Ureter (tissue), 1 donor: ENCODE measurements around the genes PNPLA7 and MRPL41.

GRCh38 chr9:137549656-137550647, at the start of gene PNPLA7:
Gene PNPLA7, minus strand, starts transcription at chr9:137550402.
- PRO-cap, result bidirectional peak, plus-strand start at chr9:137550496, minus-strand start at chr9:137550423

- PRO-cap, result bidirectional peak, plus-strand start at chr9:137551898, minus-strand start at chr9:137551776
Measured at GRCh38 chr9:137551721-137552396, at the start of gene MRPL41. Gene MRPL41, plus strand, starts transcription at chr9:137551879.

- PRO-cap, result no peak
Measured at GRCh38 chr9:137554536-137555705, 3.2 kb downstream of the MRPL41 start.

GRCh38 chr9:137606890-137607616, 1.6 kb downstream of the ARRDC1 start:
- PRO-cap, result no peak

- PRO-cap, result no peak
Measured at GRCh38 chr9:137621085-137621384, 2.2 kb downstream of the EHMT1 start.

- PRO-cap, result no peak
Measured at GRCh38 chr9:137666912-137667588, 48.2 kb downstream of the EHMT1 start.

- PRO-cap, result no peak
Measured at GRCh38 chr9:137694888-137695518, 76.2 kb downstream of the EHMT1 start.

DNA sequence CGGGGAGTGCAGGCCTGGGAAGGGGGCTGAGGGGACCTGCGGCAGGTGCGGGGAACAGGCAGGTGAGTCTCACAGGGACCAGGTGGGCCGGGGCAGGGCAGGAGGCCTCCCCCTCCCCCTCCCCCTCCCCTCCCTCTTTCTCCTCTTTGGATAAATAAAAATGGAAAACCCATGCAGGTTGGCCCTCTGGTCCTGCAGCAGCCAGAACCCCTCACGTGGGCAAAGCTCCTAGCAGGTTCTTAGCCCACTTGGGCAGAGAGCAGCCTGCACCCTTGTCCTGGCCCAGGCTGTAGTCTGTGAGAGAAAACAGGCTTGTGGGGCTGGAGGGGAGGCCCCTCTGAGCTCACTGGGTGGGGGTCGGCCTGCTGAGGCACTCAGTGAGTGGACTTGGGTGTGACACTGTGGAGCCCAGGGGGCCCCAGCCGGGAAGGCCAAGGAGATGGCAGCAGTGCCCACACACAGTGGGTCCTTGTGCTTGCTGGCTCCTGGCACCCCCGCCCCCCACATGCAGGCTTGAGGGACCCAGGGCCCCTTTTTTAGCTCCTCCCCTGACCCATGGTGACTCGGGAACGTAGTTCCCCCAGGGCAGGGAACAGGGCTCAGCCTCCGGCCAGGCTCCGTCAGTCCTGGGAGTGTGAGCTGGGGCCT, 39.9 kb upstream of the CACNA1B start:
- PRO-cap, result no peak

DNA sequence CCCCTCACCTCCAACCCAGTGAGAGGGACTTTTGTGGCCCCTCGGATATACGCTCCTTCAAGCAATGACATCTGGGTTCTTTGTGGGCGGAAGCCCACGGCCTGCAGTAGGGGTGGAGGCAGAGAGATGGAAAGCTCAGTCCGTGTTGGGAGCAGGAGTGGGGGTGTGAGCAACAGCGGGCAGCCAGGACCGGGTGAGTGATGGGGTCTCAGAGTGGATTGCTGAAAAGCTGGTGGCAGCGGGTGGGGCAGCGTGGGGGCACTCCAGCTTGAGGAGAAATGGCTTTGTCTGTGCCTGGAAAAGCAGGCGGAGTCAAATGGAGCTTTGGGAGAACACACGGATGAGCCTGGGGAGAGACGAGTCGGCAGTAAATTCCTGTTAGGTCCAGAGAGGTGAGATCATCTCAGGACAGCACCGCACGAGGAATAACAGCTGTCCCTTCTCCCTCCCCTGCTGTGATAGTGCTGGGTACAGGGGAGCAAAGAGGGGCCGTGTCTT, 42.1 kb downstream of the CACNA1B start:
- PRO-cap, result no peak